Adrenal gland (tissue), 7 donors: Measurements from ENCODE around the gene FABP7.

- PRO-cap, 3 experiments: no peak in any of the 3 experiments
- RAMPAGE, long total RNA, 4 experiments: no peak in any of the 4 experiments
- RRBS: no CpG with 5 or more reads among the region's 4 CpGs
These were observed 72.8 kb upstream of the CEP85L start for GRCh38 chr6:118724032-118724692.

DNA sequence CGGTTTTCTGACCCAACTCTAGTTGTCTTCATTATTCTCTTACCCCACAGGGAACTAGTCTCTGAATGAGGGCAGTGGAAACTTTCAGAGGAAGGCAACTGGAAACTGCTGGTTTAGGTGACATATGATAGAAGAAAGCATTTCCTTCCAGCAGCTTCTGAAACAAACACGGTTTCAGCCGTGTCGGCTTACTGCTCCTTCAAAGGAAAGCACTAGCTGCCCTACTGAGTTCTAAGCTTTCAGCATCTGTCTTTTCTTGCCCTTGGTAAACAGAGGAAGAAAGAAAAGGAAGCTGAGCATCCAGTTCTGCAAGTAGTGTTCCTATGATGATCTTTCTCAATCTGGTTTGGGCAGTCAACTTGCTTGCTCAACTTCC lies 117.5 kb upstream of the CEP85L start:
- PRO-cap, 3 experiments: peak in 1 of 3 experiments; most common minus-strand start position 226 of the sequence (in 1)
- RAMPAGE, long total RNA, 4 experiments: no peak in any of the 4 experiments
- RRBS: no CpG with 5 or more reads among the region's 4 CpGs

- PRO-cap, 3 experiments: no peak in any of the 3 experiments
- RAMPAGE, long total RNA, 4 experiments: no peak in any of the 4 experiments
- RRBS: no CpG with 5 or more reads among the region's 6 CpGs
These were observed 18.7 kb downstream of the MCM9 start for GRCh38 chr6:118916289-118916677.

DNA sequence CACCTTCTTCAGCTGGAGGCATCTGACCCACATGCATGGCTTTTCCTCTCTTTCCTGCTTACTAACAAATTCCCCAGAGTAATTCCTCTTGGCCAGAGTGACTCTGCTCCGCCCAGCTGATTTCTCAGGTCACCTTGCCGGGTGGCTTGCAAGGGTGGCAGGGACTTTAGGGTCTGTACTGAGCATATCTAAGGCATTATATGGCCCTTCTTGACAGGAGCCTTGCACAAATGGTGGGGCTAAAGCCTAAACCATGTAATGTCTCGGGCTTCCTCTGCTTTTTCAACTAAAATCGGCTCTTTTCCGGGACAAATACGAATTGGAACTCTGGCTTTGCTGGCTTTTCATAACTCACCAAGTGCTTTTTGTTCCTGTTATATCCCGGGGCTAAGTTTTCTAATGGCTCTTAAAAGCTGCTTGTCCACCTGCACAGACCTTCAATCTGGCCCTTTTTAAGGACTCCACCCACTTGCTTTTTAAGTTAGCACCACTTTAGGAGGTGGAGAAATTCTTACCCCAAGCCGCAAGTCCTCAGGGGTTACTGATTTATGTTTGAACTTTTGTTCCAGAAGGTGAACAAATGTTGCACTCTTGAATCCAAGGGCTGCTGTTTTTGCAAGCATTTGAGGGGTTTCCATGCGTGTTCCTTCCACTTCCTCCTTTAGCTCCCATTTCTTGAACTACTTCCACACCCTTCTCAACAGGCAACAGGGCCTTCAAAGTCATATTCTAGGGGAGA lies 37.9 kb downstream of the FAM184A start:
- PRO-cap, 3 experiments: no peak in any of the 3 experiments
- RAMPAGE, long total RNA, 4 experiments: no peak in any of the 4 experiments
- RRBS: 86% methylated on average over 1 of the region's 9 CpGs

DNA sequence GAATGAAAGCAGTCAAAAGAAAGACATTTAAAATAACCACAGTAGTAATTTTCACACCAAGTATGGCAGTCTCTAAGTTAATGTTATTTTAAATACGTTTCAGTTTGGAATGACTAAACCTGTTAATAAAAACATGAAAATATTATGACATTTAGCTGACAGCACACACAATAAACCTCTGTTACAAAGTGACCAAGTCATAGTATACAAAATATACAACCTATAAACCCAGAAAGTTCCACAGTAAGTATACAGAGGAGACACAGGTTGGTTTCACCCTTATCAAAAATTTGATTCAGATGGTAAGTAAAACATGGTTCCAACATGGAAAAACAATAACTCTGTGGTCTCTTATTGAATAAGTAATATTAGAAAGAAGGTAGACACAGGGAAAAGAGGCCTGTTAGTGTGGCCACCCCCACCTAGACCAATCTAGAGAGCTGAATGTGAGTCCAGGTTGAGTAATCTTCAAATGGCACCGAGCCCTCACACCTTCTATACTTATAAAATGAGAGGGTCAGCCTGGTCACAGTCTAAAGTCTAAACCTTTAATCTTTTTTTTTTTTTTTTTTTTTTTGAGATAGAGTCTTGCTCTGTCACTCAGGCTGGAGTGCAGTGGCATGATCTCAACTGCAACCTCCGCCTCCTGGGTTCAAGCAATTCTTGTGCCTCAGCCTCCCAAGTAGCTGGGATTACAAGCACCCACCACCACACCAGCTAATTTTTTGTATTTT lies 7.0 kb downstream of the FAM184A start:
- PRO-cap, 3 experiments: no peak in any of the 3 experiments
- RAMPAGE, long total RNA, 4 experiments: no peak in any of the 4 experiments
- RRBS: no CpG with 5 or more reads among the region's 3 CpGs

DNA sequence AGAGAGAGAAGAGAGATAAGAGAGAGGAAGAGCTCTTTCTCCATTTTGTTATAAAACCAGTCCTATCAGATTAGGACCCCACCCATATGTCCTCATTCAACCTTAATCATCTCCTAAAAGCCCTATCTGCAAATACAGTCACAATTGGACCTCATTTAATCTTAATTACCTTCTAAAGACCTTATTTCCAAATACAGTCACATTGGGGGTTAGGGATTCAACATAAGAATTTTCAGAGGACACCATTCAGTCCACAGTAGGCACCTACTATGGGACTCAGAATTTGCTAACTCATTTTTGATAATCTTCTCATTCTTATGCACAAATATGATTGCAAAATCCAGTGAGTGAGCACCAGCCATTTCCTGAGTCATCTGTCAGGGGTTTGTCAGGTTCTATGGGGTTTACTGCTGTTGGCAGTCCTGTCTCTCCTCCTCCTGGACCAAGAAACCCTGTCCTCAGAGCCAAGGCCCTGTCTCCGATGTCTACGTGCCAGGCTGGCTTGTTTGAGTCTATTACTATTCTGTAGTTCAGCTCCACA lies 58.9 kb upstream of the FAM184A start:
- PRO-cap, 3 experiments: no peak in any of the 3 experiments
- RAMPAGE, long total RNA, 4 experiments: no peak in any of the 4 experiments
- RRBS: no CpG with 5 or more reads among the region's 2 CpGs

DNA sequence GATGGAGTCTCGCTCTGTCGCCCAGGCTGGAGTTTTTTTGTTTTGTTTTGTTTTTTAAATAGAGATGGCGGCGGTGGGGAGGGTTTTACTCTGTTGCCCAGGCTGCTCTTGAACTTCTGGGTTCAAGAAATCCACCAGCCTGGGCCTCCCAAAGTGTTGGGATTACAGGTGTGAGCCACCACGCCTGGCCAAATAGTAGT lies 51.9 kb downstream of the MAN1A1 start:
- PRO-cap, 3 experiments: no peak in any of the 3 experiments
- RAMPAGE, long total RNA, 4 experiments: no peak in any of the 4 experiments
- RRBS: no CpG with 5 or more reads among the region's 5 CpGs

GRCh38 chr6:119314950-119315453 lies 34.6 kb downstream of the MAN1A1 start:
- PRO-cap, 3 experiments: no peak in any of the 3 experiments
- RAMPAGE, long total RNA, 4 experiments: no peak in any of the 4 experiments
- RRBS: no CpG with 5 or more reads among the region's 6 CpGs

GRCh38 chr6:119346382-119347071 lies 3.0 kb downstream of the MAN1A1 start:
- PRO-cap, 3 experiments: peak in 1 of 3 experiments; most common plus-strand start chr6:119346595 (in 1); most common minus-strand start chr6:119346496 (in 1)
- RAMPAGE, long total RNA, 4 experiments: no peak in any of the 4 experiments
- RRBS: no CpG with 5 or more reads among the region's 8 CpGs

GRCh38 chr6:121436926-121437308 lies 1.5 kb downstream of the GJA1 start:
- PRO-cap, 3 experiments: peak in 3 of 3 experiments; most common minus-strand start chr6:121437169 (in 2)
- RAMPAGE, long total RNA, 4 experiments: no peak in any of the 4 experiments
- RRBS: under 1% methylated on average over 14 of the region's 22 CpGs

- PRO-cap, 3 experiments: no peak in any of the 3 experiments
- RAMPAGE, long total RNA, 4 experiments: no peak in any of the 4 experiments
- RRBS: no CpG with 5 or more reads among the region's 3 CpGs
These were observed 180.2 kb downstream of the GJA1 start for GRCh38 chr6:121615713-121616027.

DNA sequence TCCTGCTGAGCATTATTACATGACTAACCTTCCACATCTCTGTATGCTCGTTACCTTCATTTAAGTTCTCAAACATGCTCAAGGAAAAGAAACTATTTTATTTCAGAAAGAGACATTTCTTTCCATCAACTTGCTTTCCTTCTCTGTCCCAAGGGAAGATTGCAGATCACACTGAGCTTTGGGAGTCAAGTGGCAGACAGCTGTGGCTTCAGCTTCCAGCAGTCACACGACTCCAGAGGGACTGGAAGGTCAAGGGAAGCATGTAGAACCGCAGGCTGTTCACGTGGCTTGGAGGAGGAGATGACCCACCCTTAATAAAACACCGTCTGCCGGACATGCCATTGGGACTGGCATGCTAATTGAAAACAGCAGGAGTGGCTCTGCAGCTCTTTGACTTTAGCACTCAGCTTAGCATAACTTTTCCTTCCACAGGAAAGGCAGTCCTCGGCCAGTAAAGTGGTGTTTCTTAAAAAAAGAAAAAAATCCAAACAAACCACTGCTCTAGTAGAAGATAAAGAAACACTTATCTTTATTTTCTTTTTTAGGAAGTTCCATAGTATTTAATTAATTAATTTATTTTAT lies 466.8 kb upstream of the HSF2 start:
- PRO-cap, 3 experiments: peak in 1 of 3 experiments; most common minus-strand start position 228 of the sequence (in 1)
- RAMPAGE, long total RNA, 4 experiments: no peak in any of the 4 experiments
- RRBS: no CpG with 5 or more reads among the region's 7 CpGs

DNA sequence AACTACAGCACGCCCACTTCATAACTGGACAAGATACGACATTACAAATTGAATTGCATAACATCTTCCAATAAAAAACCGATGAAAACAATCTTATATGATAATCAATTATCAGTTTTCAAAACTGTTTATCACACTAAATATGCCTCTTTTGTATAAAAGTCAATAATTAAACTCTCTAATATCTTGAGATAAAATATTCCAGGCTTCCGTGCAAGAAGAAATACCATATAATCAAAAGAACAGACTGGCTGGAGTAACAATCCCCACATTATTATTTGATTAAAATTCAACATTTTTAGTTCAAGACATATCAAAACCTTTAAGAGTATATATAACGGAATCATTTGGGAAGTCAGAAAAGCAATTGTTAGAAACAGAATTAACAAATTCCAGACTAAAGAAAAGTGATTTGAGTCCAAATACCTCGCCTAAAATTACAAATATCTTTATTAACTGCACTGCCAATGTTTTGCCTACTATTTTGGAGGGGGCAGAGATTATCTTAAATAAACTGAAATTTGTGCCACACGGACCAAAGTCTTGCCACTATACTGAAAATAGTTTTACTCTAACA lies 1.1 kb downstream of the SERINC1 start:
- PRO-cap, 3 experiments: no peak in any of the 3 experiments
- RAMPAGE, long total RNA, 4 experiments: no peak in any of the 4 experiments
- RRBS: no CpG with 5 or more reads among the region's 7 CpGs

GRCh38 chr6:122652987-122653704 lies 42.9 kb downstream of the PKIB start:
- PRO-cap, 3 experiments: no peak in any of the 3 experiments
- RAMPAGE, long total RNA, 4 experiments: no peak in any of the 4 experiments
- RRBS: no CpG with 5 or more reads among the region's 6 CpGs

GRCh38 chr6:122753555-122754064 lies 25.9 kb upstream of the FABP7 start:
- PRO-cap, 3 experiments: peak in 1 of 3 experiments; most common plus-strand start chr6:122753943 (in 1); most common minus-strand start chr6:122753745 (in 1)
- RAMPAGE, long total RNA, 4 experiments: no peak in any of the 4 experiments
- RRBS: no CpG with 5 or more reads among the region's 9 CpGs

DNA sequence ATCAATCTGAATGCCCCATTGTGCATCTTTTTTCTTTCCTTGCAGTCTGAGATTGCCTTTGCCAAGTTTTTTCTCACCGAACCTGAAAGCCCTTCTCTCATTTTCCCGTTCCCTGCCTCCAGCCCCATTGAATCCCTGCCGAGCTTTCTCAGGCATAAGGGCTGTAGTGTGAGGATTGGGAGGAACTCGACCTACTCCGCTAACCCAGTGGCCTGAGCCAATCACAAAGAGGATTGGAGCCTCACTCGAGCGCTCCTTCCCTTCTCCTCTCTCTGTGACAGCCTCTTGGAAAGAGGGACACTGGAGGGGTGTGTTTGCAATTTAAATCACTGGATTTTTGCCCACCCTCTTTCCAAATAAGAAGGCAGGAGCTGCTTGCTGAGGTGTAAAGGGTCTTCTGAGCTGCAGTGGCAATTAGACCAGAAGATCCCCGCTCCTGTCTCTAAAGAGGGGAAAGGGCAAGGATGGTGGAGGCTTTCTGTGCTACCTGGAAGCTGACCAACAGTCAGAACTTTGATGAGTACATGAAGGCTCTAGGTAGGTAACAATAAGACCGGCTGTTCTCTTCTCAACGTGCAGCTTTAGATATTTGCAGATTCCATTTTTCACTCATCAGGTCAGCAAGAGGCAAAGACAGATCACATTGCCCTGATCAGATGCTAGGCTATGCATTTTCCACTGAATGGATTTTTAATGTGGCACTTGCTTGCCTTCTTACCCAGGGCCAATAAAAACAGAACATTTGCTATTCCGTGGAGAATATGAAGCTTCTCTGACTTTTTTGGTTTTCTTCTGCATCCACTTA lies at the start of gene FABP7:
FABP7 (plus strand) TSS at position 386 of the 805 bp plus-strand sequence.
- PRO-cap, 3 experiments: no peak in any of the 3 experiments
- RAMPAGE, long total RNA, 4 experiments: no peak in any of the 4 experiments
- RRBS: no CpG with 5 or more reads among the region's 11 CpGs

DNA sequence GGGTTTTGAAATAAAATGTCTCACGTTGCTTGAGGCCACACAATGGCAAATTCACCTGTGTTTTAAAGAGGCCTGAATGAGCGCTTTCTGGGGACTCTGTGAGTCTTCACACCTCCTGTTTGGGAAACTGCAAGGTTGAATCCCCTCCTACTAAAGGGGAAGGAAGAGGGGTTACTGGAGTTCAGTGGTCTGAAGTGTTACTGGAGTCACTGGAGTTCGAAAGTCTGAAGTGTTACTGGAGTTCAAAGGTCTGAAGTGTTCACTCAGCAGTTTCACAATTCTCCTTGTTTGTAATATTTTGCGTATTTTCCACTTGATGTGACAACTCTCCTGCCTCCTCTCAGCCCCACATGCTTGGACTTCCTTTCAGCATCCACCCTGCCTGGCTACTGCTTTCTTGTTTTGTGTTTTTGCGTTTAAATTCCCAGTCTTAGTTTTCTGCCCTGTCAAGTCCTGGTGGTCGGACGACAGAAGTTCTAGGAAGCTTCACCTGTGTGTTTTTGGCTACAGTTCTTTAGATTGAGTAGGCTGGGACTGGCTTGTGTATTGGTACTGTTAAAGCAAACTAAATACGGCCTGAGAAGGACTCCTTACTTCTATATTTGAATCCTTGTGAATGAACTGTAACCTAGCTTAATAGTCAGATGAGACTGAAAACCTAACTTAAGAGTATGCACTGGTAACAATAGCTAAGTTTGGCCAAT lies 1.9 kb downstream of the SMPDL3A start:
- PRO-cap, 3 experiments: peak in 2 of 3 experiments; most common plus-strand start position 446 of the sequence (in 2); most common minus-strand start position 391 of the sequence (in 2)
- RAMPAGE, long total RNA, 4 experiments: no peak in any of the 4 experiments
- RRBS: no CpG with 5 or more reads among the region's 8 CpGs

DNA sequence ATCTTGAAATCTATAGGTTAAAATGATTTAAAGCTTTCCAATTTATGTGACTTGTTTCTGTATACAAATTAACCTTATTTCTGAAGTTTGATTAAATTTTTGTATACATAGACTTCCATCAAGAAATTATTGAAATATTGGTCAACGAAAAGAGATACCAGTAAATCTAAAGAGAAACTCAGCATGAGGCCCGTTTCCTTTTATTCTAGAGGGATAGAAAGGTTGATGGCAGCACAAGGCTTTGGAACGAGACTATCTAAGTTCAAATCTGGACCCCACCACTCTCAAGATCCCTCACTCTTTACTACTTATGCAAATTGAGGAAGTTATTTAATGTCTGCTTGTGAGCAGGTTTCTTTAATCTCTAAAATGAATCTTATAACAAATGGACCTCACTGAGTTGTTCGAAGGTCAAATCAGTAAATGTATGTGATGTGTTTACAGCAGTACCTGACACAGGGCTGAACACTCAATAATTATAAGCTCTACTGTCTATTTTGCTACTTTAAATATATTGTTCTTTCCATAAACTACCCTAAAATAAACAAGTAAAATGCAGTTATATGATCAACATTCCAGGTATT lies 48.3 kb upstream of the TRDN start:
- PRO-cap, 3 experiments: no peak in any of the 3 experiments
- RAMPAGE, long total RNA, 4 experiments: no peak in any of the 4 experiments
- RRBS: no CpG with 5 or more reads among the region's 4 CpGs

DNA sequence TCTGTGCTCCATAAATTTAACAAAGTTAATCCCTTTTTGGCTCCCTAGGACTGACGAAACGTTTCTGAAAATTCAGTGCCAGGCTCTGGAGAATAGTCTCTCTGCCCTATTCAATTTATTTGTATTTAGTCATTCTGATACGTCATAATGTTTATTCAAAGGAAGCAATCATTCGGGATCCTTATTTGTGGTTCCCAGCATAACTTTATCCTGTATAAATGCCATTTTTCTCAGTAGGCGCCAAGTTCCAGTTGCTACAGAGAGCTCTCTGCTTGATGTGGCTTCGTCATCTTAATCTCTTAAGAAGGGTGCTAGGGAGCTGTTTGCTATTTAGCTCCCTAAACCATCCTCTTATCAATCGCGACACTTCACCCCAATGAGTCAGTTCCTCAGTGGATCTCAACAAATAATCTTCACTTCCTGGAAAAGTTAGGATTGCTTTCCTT lies 1.4 kb upstream of the NKAIN2 start:
- PRO-cap, 3 experiments: no peak in any of the 3 experiments
- RAMPAGE, long total RNA, 4 experiments: no peak in any of the 4 experiments
- RRBS: no CpG with 5 or more reads among the region's 8 CpGs

DNA sequence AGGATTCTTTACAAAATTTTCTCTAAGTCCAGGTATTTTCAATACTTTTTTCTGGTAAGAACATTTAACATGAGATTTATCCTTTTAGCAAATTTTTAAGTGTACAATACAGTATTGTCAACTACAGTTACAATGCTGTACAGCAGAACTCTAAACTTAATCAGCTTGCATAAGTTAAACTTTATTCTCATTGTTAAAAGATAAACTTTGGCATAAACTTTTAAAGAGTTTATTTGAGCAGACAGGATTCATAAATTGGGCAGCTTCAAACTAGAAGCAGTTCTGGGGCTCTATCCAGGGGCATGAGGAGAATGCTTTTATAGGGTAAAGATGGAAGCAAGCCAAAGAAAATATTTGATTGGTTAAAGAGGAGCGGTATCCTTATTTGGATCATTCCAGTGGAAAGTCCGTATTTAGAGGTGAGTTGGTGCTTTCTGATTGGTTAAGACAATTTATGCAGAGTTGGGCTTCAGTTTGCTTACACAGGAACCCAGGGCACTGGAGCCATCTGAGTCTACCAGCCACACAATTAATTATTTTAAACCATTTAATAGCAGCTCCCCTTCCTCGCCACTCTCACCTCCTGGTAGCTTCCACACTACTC lies 38.0 kb upstream of the RNF217 start:
- PRO-cap, 3 experiments: no peak in any of the 3 experiments
- RAMPAGE, long total RNA, 4 experiments: no peak in any of the 4 experiments
- RRBS: no CpG with 5 or more reads among the region's 3 CpGs